Neutrophil (primary cell): ENCODE measurements around a stretch of chr12.

- PRO-cap, result no peak
Measured at GRCh38 chr12:1593833-1593898, 715 bp downstream of the FBXL14 start.

DNA sequence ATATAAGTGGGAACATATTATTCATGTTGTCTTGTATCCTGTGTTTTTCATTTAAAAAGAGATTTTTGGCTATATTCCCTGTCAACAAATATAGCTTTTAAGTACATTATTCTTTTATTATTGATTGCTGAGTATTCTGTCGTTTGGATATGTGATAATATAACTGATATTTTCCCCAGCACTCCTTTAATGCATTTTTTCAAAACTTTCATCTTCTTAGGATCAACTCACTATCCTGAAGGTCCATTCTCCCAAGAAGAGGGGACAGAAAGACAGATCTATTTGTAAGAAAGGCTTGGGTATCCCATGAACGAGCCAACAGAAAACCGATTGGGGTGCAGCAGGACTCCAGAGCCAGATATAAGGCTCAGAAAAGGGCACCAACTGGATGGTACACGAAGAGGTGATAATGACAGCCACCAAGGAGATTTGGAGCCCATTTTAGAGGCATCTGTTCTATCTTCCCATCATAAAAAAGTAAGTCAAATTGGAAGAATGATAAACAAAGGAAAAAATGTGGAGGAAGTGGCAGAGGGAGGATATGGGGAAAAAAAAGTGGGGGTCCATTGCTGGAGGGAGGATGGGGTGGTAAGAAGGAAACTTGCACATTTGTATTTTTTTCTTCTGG, 63.3 kb downstream of the ADIPOR2 start:
- PRO-cap, result no peak

GRCh38 chr12:1787592-1787999, 32.8 kb upstream of the LRTM2 start:
- PRO-cap, result no peak

DNA sequence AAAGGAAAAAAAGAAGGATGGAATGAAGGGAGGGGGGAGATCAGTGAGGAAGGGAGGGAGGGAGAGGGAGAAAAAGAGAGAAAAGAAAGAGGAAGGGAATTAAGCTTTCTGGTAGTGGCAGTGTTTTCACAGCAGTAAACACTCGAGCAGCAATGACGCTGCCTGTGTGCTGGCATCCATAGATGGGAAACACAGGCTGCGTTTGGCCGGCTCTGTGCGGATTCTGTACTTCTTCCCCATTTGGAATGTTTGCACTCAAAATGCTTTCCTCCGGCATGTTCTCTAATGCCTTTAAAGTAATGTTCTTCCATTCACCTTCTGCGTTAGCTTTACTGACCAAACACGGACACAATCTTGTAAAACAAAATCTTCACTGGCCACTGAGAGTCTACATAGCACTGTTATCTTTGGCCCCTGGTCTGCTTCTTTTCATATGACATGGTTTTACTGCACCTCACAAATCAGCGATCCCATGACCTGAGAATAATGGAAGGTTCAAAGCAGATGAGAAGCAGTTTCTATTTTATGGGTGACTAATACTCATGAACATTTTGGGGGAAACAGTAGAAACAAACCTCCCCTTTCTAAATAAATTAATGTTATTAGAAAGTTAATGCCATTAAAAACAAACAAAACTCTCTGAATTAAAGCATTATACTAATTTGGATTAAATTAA, 31.3 kb downstream of the DCP1B start:
- PRO-cap, result no peak

DNA sequence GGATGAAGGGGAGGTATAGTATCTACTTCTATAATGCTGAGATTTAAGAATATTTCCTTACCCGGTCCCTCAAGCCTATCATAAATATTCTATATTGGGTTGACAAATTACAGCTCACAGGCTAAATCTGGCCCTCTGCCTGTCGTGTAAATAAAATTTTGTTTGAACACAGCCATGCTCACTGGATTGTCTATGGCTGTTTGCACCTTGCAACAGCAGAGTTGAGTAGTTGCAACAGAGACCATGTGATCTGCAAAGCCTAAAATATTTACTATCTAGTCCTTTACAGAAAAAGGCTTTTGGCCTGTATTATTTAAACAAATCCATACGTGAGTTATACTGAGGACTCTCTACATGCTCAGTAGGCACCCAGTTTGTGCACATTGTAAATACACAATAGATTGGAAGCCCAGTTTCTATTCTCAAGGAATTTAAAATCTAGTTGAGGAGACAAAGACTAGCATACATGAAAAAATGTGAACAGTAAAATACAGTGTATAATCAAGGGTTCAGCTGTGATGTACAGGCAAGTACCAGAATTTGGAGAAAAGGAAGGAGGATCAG, 8.0 kb upstream of the DCP1B start:
- PRO-cap, result no peak

DNA sequence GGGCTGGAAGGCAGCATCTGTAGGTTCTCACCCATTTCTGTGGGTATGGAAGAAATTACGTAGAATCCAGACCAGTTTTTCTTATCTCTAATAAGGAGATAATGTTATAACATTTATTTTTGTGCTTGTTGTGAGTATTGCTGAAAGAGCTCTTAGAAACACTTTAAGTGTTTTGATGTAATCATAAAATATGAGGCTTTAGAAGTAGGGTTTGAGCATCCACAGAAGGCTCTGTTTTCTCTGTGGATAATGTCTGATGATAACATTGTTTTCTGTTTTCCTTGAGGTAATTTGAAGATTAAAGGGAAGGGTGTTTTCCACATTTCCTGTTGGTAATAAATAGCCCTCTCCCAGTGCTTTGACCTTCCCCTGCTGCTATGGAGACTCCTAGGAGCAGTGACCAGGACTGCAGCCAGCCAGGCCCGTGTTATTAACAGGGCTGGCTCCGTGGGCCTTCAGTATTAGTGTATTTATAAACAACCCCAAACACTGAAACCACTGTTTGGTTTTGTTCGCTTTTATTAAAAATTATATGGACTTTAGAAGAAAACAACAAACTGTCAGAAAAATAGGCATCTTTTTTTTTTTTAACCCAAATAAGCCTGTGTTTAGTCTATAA, 9.6 kb upstream of the DCP1B start:
- PRO-cap, result no peak

DNA sequence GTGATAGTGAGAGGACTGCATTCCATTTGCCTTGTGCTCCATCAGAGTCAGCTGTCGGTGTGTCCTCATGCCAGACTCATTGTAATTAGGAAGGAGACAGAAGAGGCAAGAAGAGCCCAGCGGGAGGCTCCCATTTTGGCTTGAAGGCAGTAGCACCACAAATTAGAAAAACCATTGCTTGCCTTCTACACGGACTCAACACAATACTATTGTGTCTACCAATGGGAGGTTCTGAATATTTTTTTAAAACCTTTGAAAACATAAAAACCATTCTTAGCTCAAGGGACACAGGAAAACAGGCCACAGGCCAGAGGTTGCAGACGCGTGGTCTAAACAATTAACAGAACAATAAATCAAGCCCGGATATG, 13.5 kb upstream of the DCP1B start:
- PRO-cap, result no peak

- PRO-cap, result no peak
Measured at GRCh38 chr12:2027235-2027737, 23.0 kb upstream of the DCP1B start.

DNA sequence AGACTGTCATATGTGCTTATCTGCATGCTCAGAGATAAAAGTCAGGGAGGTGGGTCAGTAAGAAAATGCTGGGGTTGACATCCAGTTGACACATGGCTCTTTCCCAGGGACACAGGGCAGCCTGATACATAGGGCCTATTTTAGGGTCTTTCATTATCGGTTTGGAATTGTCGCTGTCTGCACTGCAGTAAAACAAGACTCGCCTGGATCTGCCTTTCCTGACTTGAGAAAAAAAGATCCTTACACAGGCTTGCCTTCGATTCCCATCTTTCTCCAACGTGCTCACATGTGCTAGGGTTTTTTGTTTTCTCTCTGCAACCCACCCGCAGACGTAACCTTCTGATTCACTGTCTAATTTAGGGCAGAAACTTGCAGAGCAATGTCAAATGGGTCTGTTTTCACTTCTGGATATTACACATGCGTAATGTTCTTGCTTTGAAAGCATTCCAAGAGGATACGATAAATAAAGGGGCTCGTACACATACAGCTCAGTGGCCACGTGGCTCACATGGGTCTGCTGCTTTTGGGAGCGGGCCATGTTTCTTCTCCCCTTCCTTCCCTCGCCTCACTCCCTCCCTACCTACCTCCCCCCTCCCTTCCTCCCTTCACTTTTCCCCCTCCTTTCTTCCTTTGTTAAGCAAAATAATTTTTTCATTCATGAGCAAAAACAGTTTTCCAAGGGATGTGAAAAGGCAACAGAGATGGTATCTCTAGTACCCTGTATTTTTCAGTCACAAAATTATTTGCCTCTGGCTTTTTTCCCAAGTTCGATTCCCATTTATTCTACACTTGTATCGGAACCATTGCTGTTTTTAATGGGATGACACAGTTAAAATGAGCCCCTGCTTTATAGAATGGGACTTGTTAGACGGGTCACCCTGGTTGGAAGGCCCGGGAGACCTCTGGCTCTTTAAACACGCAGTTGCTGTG, 23.4 kb downstream of the CACNA1C start:
- PRO-cap, result no peak

- PRO-cap, result no peak
Measured at GRCh38 chr12:2156500-2157216, 103.9 kb downstream of the CACNA1C start.

- PRO-cap, result no peak
Measured at GRCh38 chr12:2195129-2195661, 142.4 kb downstream of the CACNA1C start.

- PRO-cap, result no peak
Measured at GRCh38 chr12:2238241-2238715, 185.5 kb downstream of the CACNA1C start.

DNA sequence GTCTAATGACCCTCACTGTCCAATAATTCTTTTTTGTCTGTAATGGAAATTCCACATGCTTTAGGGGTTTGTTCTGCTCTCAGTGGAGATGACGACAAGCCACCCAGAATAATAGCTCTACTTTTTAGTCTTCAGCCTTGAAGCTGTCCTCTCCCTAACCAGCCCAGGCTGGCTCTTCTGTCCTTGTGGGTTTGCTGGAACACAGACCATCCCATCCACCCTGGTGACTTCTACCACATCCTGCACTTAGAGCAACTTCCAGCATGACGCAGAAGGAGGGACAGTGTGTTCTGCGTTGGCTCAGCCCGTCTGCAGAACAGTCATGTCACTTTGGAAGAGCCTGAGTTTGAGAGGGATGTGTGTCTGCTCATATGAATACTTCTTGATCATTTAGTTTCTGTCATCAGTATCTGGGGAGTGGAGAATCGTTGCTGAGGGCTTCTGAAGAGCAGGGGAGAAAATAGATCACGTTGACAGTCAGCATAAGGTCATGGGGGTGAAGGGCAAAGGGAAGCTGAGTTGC, 198.0 kb downstream of the CACNA1C start:
- PRO-cap, result no peak

DNA sequence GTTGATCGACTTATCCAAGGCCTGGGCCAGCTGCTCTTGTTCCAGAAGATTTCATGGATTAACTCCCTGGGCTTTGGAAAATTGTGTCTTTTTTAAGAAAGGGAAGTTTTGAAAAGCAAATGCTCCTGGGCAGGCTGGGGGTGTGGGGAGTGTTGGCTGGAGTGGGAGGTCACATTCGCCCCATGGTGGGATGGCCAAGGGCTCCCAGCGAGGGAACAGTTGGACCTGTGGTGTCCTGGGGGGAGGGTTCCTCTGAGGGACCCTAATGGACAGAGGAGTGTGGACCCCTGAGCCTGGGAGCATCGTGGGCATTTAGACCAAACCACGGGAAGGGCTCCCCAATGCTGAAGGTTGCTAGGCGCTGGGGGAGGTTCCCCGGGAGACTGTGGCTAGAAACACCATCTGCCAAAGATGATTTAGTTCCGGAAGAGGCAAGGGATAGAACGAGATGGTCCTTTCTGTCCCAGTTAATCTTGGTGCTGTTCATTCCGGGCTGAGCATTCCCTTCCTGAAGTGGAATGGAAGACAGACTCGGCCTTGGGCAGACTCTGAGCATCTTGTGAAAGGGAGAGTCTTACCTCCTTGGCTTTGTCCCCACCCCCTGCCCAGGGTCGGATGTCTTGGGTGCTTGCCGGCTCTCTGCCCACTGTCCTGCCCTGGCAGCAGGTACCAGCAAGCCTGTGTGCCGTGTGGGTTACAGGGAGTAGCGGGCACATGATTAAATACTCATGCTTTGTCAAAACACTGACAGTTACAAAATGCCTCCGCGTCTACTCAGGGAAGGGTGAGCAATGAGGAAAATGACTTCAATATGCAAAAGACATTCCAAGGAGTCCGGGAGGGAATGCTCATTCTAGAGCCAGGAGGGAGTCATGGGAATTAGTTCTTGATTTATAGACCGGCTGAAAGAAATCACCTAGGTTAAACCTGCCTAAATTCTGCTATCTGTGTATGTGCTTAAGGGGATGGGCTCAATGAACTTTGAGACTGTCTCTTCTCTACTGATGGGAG, 215.9 kb downstream of the CACNA1C start:
- PRO-cap, result no peak

DNA sequence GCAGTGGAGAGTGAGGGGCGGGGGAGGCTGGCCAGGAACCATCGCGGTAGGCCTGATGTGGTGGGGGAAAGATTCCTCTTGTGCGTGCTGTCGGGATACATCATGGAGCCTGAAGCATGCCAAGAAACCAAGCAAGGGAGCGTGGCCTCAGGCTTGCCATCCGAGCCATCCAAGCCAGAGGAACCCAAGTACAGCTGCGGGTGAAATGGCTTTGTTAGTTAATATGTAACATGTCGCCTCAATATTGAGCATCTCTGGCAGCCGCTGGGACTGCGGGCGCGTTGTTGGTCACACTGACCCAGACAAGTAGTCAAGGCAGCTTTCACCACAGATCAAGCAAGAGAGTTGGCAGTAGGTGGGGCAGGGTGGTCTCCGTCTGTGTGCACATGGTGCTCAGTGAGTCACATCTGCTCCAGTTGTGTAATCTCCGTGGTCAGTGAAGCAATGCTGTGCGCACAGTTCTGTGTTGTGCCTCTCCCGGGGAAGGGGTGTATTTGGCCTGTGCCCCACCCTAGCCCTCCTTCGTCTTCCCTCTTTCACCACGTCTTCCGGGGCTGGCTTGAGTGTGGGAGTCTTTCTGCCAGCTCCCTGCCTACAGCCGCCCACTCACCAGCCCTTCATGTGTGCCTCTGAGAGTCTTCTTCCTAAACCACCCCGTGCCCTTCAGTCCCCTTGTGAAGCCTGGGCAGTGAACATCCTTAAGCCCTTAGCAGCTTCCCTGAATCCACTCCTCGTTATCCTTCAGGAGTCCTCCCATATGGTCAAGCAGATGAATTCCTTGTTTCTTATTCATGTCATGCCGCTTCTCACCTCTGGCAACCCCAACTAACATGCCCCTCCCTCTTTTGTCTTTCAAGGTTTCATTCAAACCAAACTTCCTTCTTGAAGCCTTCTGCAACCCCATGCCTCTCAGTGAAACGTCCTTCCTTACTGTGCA, 242.0 kb downstream of the CACNA1C start:
- PRO-cap, result no peak

- PRO-cap, result no peak
Measured at GRCh38 chr12:2376690-2377319, 324.0 kb downstream of the CACNA1C start.

- PRO-cap, result no peak
Measured at GRCh38 chr12:2450706-2451155, 344.0 kb upstream of the FKBP4 start.

- PRO-cap, result no peak
Measured at GRCh38 chr12:2494310-2495026, 300.3 kb upstream of the FKBP4 start.

DNA sequence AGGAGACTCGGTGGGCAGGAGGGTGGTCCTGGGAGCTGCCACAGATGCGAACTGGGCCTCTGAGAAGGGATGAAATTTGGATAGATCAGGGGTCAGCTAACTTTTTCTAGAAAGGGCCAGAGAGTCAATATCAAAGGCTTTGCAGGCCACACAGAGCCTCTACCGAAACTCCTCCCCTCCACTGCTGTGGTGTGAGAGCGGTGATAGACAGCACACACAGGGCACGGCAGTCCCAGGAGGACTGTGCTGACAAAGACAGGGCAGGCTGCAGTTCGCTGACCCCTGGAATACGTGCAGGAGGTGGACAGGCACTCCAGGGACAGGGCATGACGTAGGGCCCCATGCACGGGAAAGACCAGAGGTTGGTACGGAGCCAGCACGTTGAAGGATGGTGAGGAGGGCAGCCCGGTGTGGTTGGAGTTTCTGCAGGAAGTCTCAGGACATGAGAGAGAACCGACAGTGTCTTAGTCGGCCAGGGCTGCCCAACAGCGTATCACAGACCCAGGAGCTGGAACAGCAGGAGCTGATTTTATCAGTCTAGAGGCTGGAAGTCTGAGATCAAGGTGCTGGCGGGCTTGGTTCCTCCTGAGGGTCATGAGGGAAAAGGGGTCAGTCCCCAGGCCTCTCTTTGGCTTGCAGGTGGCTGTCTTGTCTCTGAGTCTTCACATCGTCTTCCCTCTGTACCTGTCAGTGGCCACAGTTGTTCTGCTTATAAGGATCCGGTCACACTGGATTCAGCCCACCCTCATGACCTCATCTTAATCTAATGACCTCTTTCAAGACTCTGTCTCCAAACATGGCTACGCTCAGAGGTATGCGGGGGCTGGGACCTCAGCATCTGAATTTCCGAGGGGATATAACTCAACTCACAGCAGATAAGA, 254.2 kb upstream of the FKBP4 start:
- PRO-cap, result no peak

DNA sequence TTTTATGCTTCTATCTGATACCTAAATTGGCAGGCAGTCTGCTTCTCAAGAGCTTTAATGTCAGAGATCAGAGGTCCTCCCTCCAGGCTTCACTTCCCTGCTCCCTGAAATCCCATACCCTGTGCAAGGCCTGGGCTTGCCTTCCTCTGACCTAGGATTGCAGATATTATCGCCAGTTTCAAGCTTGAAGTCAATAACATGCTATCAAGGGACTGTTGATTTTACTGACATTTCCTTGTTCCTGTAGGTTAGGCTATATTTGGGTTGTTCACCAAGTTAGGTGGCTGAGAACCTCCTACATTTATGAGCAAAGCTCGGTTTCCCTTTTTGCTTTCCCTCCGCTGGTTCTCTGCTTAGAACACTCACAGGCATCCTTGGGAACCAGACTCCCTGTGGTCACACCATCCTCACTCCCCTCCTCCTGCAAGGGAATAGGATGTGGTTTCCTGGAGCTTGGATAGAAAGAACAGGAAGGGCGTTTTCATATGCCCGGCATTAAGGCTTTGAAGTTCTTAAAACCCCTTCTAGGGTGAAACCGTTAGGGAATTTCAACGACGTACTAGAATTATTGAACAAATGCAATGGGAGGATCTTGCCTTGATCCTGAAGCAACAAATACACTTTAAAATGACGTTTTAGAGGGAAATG, 208.2 kb upstream of the FKBP4 start:
- PRO-cap, result no peak